Endometrial microvascular endothelial cells (primary cell): ENCODE measurements around the genes PTTG1IP2, AKAP9, ERVW-1 and RBM48.

DNA sequence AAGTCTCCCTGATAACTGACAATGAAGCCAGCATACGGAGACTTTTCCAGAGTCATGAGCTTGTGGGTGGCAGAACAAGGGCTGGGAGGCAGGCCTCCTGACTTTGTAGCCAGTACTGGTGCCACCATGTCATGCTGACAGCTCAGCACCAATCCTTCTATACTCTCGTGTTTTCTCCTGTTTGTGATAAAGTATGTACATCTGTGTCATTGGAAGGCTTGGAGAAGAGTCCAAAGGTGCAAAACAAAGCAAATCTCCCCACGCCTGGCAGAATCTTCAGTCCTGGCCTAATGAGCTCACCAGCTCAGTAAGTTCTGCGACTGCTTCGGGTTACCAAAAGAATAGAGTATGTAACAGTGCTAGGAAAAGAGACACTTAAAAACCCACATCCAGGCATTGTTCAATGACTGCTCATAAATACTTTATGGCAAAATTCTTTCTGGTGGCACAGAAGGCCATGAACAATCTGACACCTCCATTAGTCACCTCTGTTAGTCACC, 24.4 kb downstream of the STEAP1 start:
- RAMPAGE, long total RNA, result no peak

GRCh38 chr7:90229633-90230474, 15.1 kb upstream of the CFAP69 start:
- RAMPAGE, long total RNA, result no peak

DNA sequence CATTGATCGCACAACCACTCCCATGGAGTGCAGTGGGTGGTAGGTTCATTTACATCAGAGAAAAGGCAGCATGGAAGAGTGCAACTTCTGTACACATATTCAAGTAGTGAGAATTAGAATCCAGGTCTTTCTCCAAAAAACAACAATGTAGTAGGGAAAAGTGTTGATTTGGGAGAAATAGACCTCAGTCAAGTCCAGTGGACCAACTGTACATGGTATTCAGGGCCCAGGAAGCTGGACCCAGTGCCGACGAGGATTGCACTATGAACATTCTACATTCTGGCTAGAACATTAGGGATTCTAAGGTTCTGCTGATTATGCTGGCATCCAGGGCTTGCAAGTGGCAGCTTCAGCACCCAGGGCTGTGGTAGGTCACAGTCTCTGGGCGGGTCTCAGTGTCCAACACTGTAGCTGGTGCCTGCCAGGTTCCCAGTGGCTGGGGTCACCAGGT, at the start of gene PTTG1IP2:
TSS of gene PTTG1IP2 (plus strand) at position 314 of the 451 bp plus-strand sequence.
- RAMPAGE, long total RNA, result no peak

DNA sequence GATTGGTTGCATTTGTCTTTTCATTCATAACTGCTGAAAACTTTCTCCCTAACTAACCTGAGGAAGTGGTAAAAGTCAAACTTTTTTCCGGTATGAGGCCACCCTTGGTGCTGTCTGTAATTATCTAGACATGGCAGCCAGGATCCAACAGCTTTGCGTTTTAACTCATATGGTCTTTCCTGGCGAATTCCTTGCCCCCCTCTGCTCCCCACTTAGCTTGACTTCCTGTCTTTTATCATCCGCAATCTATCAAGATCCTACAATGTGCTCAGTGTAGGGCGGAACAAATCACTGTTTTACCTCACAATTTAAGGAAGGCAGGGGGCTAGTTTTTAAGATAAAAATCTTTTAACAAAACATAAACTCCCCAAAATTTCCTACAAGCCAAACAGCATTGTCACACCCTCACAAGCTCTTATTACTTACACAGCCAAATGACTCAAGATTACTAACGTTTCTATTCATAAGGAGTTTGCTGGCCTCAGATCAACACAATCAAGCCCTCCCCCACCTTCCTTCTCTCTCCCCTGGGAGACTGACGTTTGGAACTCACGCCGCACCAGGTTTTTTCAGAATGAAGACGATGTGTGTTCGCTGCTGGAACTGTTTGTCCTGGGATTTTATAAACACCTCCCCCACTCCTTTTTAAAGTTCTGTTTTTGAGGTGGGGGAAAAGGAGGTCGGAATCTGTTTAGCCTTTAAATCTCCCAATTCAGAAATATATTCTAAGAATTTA, 1.3 kb upstream of the CDK14 start:
- RAMPAGE, long total RNA, result no peak

DNA sequence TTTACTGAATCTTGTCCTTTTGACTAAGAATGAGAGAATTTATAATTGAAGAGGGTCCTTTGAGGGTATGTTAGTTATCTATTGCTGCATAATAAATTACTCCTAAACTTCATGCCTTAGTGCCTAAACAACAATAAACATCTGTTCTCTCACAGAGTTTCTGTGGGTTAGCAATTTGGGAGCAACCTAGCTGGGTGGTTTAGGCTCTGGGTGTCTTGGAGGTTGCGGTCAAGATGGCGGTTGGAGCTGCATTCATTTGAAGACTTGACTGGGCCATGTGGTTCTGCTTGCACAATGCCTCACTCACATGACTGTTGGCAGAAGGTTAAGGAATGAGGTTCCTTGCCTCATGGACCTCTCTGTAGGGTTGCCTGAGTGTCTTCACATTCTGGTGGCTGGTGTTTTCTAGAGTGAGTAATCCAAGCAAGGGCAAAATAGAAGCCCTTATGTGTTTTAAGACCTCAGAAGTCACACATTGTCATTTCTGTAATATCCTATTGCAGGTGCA, 51.9 kb downstream of the CDK14 start:
- RAMPAGE, long total RNA, result no peak

DNA sequence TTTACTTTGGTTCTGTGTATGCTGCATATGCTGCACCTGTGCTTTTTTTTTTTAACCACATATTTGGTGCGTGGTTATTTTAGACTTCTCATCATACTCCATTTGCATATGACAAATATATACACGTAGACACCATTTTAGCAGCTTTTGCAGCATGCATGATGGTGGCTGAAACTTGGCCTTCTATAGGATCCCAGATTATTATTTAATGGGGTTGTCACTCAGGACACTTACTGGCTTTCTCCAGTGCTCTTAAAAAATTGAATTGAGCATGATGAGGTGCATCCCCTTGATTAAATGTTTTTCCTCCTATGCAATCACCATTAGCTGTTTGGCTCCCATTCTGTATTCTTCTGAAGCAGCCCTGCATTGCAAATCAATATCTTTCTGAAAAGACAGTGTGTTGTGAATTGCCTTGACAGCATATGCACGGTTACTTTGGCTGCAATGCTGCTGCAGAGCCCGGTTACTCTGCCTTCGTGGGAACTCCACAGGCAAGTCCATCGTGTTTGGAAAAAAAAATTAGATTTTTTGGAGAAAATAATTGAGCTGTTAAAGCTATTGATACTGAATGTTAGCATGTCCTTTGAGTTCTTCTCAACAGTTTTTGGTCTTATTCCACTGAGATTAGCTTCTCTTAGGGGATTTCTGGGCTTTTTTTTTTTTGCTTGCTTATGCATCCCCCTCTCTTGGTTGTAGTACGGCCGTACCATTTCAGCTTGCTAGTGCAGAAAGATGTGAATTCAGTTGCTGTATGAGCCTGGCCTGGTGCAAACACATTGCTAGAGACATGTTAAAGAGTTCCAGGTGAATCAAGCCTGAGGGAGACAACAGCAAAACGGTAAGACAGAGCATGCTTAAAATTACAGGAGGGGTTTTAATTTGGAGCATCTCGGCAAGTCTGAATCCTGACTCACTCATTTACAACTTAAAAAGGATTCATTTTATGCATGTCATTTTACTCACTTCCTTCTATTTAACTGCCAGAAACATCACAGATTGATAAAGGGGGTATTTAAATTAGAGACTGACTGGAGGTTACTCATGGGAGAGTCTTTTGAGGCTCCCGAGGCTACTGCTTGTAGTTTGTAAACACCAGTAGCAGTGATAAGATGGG, 113.4 kb downstream of the CDK14 start:
- RAMPAGE, long total RNA, result no peak

DNA sequence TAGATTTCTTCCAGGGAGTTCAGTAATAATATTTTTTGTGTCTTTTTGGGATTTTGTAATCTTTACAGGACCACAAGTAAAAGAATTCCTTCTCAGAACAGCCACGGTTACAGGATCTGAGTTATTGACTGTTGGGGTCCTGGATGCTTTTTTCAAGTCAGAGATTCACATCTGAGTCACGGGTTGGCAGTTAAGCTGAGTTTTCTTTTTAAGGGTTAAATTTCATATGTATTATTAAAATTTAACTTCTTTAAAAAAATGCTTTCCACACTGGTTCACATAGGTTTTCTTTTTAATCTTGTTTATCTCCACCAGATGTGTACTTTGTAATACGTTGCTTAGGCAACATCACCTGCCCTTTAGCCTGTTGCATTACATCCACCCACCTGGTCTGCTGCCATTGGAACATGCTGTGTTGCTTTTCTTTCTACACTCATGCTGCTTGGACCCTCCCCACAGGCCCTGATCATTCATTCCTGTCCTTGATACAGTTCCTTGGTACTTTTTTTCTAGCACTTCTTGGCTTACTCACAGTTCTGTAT, 124.7 kb downstream of the CDK14 start:
- RAMPAGE, long total RNA, result no peak

- RAMPAGE, long total RNA, result no peak
These were observed 564 bp upstream of the FZD1 start for GRCh38 chr7:91263660-91264077.

- RAMPAGE, long total RNA, result no peak
These were observed 3.1 kb downstream of the FZD1 start for GRCh38 chr7:91266859-91268196.

DNA sequence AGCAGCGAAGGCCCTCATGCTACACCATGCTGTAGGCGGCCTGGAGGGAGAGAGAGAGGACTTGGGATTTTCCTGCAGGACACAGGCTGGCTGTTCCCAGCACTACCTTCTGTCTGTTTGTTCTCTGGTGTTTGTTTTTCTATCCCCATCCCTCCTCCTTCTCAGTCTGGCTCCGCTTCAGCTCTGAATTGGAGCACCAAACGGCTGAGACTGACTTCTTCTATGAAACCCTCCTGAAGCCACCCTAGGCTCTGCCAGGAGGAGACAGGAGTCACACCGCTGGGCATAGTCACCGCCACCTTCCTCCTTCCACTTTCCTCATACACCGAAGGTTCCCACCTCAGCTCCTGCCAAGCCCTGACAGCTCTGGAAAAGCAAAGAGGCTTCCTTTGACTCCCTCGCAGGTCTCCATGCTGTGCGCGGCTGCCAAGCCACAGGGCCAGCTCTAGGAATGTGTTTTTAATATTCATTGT, 301.6 kb downstream of the FZD1 start:
- RAMPAGE, long total RNA, result no peak

- RAMPAGE, long total RNA, result no peak
These were observed 656 bp upstream of the AKAP9 start for GRCh38 chr7:91939868-91940544.

DNA sequence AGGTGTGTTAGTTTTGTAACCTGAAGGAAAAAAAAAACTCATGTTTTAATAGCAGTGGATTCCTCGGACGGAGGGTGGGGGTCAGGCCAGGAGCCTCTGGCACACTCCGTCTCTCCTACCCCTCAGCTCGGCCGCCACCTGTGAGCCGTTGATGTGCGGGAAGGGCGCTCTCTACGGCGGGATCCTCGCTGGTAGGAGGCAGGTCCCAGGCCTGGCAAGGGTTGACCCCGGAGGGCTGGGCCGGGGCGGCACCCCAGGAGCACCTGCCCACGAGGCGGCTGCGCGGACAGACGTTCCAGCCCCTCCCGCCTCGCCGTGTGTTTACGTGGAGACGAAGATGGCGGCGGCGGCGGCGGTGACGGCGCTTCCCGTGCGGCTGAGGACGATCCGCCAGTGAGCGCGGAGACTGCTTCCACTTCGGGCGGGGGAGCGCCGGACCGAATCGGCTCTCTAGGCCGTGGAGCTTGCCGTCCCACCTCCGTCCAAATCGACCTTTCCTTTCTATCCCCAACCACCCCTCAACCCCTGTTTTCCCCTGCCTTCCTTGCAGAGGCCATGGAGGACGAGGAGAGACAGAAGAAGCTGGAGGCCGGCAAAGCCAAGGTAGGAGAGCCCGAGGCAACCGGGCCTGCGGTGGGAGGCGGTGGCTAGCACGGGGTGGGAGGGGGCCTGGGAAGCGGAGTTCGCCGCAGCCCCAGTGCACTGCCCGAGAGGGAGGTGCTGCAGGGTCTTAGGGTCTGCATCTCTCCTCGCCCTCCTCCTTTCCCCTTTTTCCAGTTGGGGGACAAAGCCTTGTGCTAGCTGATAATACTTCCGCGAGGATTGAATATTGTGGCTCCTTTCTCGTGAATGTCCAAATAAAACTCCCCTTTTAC, at the start of gene AKAP9:
TSS of gene AKAP9 (plus strand) at position 318 of the 875 bp plus-strand sequence.
- RAMPAGE, long total RNA, result start-site peak on the plus strand centred at position 367 of the sequence, 248 bp wide, 64 and 40 reads in 2 replicates

- RAMPAGE, long total RNA, result no peak
These were observed 12.3 kb downstream of the AKAP9 start for GRCh38 chr7:91952853-91953396.

DNA sequence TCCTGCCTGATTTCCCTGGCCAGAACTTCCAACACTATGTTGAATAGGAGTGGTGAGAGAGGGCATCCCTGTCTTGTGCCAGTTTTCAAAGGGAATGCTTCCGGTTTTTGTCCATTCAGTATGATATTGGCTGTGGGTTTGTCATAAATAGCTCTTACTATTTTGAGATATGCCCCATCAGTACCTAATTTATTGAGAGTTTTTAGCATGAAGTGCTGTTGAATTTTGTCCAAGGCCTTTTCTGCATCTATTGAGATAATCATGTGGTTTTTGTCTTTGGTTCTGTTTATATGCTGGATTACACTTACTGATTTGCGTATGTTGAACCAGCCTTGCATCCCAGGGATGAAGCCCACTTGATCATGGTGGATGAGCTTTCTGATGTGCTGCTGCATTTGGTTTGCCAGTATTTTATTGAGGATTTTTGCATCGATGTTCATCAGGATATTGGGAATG, 64.2 kb downstream of the AKAP9 start:
- RAMPAGE, long total RNA, result no peak

DNA sequence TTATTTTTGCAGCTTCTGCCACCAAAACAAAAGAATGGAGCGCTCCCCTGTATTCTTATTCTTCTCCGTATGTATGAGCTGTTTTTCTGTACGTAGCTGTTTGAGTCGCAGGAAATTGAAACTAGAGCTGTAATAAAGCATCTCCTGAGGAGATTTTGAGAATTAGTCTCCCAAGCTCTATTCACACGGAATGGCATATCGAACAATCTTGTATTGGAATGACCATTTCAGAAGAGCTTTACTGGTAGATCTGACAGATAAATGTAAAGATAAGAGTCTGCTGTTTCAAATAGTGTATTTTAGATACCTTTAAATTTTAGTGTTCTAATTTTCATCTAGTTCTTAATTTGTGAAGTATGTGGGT, 1.2 kb downstream of the ANKIB1 start:
- RAMPAGE, long total RNA, result no peak

- RAMPAGE, long total RNA, result no peak
These were observed 7.1 kb downstream of the GATAD1 start for GRCh38 chr7:92454369-92454835.

- RAMPAGE, long total RNA, result no peak
These were observed 3.6 kb downstream of the ERVW-1 start for GRCh38 chr7:92474266-92474465.

- RAMPAGE, long total RNA, result no peak
These were observed at the start of gene ERVW-1 for GRCh38 chr7:92477893-92478180. TSS of gene ERVW-1 (minus strand) at chr7:92477946.

GRCh38 chr7:92528135-92529338, at the start of gene RBM48:
TSS of gene RBM48 (plus strand) at chr7:92528795.
- RAMPAGE, long total RNA, result start-site peak on the minus strand at chr7:92528436-92528496, 112 and 43 reads in 2 replicates; start-site peak on the plus strand at chr7:92528784-92528807, 102 and 157 reads in 2 replicates

- RAMPAGE, long total RNA, result no peak
These were observed 28.9 kb downstream of the RBM48 start for GRCh38 chr7:92557402-92557943.